Myometrial cell (primary cell): ENCODE measurements around the genes TOMM34, UBE2C and ZNF335.

DNA sequence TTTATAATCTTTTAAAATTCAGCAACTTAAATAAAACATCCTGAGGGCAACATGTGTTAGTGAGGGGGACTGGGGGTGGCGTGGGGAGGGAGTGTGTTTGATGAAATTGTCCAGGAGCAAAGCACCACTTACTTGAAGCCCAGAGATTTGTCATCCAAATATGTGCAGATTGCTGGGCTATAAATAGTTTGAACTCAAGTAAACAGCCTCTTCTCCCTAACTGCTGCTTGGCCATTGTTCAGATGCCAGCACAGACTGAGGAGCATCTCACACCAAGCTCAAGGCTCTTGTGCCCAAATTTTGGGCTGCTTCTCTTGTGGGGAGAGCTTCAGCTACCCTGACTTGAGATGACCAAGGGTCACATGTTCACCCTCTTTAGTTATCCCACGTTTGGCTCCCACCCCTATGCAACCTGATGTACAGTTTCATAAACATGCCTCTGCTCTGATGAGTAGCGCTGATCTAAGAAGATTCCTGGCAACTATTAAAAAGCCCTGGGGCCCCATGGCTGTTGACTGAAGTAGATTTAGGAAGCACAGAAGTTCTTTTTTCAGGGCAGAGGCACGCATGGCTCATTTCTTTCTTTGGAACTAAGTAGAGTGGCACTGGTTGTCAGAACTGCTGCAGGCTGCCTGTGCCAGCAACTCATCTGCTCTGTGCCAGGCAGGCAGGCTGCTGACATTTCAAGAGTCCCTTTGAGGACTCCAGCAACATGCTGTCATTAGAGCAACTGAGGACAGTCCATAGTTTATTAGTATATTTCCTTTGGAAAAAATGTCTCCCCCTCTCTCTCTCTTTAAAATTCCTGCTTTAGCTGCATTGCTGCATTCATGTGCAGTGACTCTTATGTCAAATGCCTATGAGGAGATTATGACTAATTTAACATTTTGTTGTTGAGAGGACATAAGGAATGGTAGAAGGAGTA lies 9.6 kb upstream of the PKIG start:
- RAMPAGE, long total RNA: no peak

GRCh38 chr20:44585419-44585993 lies 3.1 kb downstream of the PKIG start:
- RAMPAGE, long total RNA: no peak

DNA sequence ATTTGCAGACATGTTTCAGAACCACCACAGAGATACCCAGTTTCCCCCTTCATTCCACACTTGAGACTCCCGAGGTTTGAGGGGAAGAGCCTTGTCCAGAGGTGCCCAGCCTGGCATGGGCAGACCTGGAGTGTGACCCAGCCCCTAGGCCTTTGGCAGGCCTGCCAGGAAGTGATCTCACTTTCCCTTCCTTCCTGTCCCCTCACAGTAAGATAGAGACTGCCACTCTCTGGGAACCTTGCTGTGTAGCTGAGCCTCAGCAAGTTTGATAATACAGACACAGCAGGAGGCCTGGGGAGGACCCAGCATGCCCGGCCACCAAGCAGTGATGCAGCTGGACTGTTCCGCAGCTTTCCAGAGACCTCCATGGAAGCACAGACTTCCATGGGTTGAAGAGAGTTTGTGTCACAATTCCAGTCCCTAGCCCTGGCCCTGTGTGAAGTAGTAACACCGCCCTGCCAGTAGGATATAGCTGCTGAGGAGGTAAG lies 16.1 kb downstream of the PKIG start:
- RAMPAGE, long total RNA: no peak

GRCh38 chr20:44616592-44617153 lies 34.3 kb downstream of the PKIG start:
- RAMPAGE, long total RNA: no peak

GRCh38 chr20:44671621-44671883 lies 20.1 kb upstream of the ADA start:
- RAMPAGE, long total RNA: no peak

GRCh38 chr20:44727176-44727863 lies 12.2 kb downstream of the CCN5 start:
- RAMPAGE, long total RNA: no peak

DNA sequence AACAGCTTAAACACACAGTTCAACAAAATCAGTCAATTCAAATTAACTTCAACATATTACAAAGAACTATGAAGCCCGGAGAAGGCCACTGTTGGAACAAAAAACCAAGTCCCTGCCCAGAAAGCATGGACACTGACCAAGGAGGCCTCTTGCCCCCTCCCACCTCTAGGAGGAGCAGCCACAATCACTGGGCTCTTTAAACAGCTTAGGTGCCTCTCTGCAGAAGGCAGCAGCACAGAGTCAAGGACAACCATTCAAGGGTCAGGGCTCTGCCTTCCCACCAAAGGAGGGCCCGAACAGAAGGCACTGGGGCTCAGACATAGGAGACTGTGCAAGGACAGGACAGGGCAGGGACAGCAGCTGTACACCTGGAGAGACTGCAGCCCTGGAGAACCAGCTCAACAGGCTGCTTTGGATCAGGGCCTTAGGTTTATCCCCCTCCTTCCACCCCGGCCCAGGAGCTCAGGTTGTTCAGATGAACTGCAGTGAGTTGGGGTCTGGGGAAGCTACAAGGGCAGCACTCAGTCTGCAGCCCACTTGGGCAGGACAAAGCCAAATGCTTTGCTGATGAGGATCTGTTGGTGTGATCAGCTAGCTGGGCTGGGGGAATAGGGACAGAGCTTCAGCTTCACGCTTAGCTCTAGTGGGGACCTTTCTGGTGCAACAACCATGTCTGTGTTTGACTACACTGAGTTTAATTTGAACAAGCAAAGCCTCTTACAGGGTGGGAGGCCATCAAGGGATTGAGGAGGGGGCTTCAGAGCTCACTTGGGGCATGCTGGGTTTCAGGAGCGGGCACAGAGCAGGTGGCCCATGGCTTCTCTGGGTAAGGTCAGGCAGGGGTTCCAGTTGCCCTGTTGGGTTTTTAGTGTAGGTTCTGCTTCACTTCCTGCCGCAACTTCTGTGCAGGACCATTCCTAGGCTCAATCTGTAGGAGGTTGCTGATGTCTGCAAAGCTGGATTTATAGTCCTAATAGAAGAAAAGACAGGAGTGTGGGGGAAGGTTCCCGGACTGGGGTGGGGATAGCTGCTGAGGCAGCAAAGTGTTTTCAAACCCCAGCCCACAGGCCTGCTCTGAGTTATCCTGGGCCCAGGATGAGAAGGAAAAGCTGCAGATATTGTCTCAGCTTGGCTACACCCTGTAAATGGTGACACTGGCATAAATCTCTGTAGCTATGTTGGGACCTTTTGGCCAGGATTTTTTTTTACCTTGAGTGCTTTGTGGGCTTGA lies 17.5 kb downstream of the TOMM34 start:
- RAMPAGE, long total RNA: no peak

DNA sequence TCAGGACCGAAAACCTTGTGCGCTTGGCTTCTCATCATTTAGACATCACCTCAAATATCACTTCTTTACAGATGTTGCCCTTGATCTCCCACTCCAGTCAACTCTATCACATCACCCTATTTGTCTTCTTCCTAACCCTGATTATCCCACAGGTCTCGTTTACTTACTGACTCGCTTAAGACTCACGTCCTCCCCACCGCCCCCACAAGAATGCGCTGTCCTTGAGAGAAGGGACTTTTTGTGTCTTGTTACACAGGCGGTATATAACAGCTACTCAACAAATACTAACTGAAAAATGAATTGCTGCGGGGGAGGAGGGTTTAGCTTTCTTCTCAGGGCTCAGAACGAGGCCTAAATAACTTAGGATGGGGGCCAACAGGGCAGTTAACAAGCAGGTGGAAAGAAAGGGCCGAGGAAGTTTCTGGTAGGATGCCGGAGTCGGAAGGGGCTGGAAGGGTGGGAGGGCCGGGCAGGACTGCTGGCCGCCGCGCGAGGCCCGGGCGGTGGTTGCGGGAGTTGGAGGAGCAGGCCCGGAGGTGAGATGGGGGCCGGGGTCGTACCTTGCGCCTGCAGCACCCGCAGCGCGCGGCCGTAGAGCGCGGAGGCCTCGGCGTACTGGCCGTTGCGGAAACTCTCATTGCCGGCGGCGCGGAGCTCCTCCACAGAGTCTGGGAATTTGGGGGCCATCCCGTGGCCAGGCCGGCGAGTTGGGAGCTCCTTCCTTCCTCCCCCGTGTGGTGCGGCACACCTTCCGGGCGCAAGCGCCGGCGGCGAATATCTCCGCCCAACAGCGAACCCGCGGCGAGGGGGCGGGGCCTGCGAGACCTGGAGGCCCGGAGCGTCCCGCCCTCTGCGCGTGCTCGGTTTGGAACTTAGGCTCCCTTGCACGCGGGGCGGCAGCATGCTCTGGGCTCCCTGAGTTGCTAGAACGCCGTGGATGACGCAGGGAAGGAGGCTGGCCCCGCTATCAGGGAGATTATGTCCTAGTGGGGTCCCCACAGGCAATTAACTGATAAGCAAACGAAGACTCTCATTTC lies at the start of gene TOMM34:
TSS of gene TOMM34 (minus strand) at position 751 of the 1,037 bp plus-strand sequence.
- RAMPAGE, long total RNA: start-site peak on the minus strand centred at position 734 of the sequence, 51 bp wide, 410 and 173 reads in 2 replicates

DNA sequence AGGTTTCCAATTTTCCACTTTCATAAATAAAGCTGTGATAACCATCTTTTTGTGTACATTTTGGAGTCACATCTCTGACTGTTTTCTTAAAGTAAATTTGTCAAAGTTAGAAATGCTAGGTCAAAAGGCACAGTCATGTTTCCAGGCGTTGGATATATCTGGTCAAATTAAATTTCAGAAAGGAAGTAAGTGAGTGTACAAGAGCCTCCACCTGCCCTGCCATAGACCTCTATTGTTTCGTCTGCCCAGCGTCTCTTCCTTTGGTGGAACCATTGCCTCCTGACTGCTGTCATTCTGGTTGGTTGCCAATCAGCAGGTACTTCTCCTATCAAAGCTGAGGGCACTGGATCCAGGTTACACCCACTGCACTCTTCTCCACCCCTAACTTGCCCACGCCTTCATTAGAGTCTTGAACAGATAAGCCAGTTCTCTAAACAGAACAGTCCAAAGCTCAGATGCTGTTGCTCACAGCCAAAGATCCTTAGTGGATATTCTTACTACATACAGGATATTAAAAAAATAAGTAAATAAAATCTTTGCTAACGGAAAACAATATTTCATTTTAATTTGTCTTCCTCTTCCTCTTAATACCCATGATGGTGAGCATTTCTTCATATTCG lies 2.6 kb upstream of the WFDC5 start:
- RAMPAGE, long total RNA: no peak

DNA sequence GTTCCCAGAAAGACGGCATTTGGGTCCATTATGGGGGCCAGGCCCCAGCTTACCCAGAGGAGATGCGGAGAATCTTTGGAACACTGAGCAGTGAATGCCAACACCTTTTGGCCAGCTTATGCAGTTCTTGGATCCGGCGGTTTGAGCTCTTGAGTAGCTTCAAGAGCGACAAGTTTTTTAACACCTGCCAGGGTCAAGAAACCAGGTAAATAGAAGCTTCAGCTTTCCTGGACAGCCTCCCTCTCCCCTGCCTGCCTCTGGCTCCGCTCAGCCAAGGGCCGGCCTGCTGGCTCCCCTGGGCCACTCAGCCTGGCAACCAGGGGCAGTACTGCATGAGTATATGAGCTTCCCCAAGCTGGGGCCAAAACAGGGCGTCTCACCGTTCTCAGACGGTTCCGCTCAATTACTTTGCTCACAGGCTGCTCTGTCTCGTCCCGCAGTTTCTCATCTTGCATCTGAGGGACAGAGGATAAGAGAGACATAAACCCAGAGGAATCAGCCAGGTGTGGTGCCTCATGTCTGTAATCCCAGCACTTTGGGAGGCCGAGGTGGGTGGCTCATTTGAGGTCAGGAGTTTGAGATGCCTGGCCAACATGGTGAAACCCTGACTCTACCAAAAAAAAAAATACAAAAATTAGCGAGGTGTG lies 843 bp downstream of the TP53TG5 start:
- RAMPAGE, long total RNA: no peak

DNA sequence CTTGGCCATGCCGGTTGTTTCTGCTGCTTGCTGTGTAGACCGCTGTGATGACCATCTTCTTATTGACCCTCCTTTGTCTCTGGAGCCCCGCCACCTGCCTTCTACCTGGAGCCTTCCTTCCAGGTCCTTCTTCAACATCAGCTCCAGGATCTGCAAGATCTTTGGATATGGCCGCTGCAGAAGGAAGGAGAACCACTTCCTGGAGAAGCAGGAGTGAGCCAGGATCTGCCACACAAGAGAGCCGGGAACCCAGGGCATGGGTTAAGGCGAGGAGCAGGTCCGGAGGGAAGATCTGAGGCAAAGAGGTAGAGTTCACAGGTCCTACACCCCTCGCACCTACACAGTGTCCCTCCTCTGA lies 22.1 kb upstream of the WFDC2 start:
- RAMPAGE, long total RNA: no peak

DNA sequence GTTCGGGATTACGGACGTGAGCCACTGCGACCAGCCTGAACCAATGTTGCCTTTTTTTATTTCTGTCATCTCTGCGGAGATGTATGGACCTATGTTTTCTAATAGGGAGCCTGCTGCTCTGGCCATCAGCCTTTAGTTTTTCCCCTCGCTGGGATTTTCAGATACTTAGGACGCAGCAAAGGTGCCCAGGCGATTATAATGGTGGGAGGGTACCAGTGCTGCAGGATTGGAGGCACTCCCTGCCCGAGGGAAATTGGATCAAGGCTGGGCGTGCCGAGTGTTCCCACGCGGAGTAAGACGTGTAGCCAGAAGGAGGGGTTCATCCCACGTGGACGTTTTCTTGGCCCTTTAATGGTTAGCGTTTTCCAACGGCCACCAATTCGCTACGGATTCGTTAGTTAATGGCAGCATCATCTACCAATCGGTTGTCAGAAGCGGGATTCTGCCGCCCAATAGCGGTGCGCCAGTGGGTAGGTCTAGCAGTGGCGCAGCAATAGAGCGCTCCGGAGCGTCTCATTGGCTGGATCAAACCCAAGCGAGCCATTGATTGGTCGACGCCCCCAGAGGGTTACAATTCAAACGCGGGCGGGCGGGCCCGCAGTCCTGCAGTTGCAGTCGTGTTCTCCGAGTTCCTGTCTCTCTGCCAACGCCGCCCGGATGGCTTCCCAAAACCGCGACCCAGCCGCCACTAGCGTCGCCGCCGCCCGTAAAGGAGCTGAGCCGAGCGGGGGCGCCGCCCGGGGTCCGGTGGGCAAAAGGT lies at the start of gene UBE2C:
TSS of gene UBE2C (plus strand) at position 606 of the 760 bp plus-strand sequence.
- RAMPAGE, long total RNA: start-site peak on the plus strand centred at position 624 of the sequence, 73 bp wide, 803 and 2,733 reads in 2 replicates

DNA sequence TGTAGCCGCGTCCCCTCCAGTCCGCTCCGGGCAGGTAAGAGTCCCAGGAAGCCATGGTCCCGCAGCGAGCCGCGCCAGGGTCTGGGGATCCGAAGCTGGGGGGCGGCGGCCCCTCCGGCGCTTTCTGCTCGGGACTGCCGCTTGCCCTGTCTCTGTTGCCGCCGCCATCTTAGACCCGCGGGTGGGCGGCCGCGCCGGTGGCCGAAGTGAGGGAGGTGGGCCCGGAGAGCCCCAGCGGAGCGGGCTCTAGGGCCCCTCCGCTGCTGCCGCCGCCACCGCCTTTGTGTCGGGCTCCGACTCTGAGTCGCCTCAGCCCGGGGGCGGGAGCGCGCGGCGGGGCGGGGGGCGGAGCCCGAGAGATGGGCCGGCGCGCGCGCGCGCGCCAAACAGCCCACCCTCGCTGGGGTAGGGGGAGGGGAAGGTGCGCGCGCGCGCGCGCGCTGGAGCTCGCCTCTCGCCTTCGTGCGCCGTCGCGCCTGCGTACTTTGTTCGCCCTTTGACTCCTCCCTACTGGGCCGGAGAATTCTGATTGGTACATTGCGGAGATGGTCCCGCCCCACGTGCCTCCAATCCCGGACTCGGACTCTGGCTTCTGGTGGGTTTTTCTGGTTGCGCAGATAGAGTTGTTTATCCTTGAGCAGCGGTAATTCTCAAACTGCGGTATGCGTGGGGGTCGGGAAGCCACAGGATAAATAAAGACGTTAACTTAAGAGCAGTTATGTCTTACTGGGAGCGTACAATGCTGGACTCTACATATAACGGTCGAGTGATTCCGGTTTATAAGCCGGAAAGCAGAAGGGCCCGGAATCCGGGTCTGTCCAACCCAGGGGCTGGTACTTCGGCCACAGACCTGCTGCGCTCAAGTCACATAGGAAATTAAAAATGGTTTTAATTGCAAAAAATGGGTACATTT lies 544 bp downstream of the PCIF1 start:
- RAMPAGE, long total RNA: start-site peak on the minus strand centred at position 316 of the sequence, 30 bp wide, 5 and 6 reads in 2 replicates

GRCh38 chr20:45946056-45946908 lies 11.8 kb downstream of the PCIF1 start:
- RAMPAGE, long total RNA: no peak

GRCh38 chr20:45947097-45947980 lies 12.9 kb downstream of the PCIF1 start:
- RAMPAGE, long total RNA: no peak

GRCh38 chr20:45971679-45972792 lies at the start of gene ZNF335:
Gene ZNF335 (minus strand): TSS chr20:45972203.
- RAMPAGE, long total RNA: start-site peak on the minus strand at chr20:45971755-45971947, 7 and 5 reads in 2 replicates

DNA sequence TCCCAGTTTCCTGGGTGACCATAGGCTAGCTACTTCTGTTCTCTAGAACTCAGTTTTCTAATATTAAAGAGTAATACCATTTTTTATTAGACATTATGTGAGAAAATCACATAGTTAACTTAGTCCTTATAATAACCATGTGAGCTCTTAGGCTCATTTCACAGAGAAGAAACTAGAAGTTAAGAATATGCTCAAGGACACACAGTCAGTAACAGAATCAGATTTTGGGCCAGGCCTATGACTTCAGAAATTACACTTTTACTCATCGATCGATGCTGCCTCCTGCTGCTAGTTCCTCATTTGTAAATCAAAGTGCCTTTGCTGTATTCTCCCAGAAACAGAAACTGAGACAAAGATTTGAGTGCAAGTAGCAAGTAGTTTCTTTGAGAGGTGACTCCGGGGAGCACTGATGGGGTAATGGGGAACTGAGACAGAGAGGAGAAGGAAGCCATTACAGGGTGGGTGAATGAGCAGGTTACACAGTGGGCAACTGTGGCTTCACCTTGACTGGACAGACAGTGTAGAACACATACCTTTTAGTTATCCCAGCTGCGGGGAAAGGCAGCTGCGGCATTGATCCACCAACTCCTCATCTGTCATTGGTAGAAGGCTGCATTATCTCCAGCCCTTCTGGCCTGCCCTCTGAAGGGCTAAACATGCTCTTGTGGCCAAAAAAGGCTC lies 9.7 kb upstream of the CD40 start:
- RAMPAGE, long total RNA: no peak

DNA sequence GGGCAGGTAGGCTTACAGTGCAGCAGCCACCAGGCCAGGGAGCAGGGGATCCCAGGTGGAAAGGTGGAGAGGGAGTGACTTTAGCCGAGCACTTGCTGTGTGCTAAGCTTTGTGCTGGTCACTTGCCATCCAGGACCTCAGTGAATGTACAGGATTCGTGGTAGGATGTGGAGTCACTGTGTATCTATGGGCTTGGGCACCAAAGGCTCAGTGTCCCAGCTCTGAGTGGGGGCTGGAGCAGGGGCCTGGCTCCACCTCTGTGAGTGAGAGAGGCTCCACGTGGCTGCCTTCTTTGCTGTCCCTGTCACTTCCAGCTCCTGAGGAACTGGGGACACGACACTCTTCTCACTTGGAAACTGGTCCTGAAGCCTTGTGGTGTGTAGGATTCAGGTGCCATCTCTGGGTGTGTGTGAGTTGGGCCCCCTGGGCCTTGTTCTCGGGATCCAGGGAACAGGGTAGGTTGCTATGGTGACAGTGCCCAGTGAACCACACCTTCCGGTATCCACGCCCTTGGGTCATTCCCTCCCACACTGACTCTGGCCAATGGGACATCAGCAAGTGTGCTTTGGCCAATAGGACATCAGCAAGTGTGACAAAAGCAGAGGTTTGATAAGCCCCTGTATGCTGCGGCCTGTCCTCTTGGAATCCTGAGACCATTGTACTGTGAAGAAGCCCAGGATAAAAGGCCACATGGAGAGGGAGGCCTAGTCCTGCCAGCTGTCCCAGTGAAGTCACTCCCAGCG lies 87.7 kb downstream of the CDH22 start:
- RAMPAGE, long total RNA: no peak

DNA sequence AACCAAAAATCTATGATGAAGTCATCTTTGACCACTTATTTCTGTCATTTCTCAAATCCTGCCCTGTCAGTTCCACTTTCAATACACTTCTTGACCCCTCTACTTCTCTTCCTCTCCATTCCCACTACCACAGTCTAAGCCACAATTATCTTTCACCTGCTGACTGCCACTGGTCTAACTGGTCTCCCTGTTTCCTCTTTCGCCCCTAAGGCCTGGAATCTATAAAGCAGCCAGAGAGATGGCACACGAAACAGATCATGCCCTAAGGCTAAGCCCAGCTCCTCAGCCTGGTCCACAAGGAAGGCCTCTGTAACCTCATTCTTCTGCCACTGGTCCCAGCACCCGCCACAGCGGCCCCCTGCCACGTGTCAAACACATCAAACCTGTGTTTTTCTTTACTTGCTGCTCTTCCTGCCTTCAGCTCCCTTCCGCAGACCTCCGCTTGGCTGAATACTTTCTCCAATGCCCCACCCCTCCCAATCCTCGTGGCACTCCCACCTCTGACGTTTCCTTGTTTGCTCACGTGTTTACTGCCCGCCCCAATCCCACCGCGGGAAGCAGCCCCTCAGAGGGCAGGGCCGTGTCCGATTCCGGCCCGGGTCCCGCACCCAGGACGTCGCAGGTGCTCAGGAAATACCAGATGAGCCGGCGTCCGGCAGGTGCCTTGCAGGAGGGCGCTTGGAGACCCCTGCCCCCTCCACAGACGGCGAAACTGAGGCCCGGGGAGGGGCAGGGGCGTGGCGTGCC lies 535 bp downstream of the SLC35C2 start:
- RAMPAGE, long total RNA: no peak

DNA sequence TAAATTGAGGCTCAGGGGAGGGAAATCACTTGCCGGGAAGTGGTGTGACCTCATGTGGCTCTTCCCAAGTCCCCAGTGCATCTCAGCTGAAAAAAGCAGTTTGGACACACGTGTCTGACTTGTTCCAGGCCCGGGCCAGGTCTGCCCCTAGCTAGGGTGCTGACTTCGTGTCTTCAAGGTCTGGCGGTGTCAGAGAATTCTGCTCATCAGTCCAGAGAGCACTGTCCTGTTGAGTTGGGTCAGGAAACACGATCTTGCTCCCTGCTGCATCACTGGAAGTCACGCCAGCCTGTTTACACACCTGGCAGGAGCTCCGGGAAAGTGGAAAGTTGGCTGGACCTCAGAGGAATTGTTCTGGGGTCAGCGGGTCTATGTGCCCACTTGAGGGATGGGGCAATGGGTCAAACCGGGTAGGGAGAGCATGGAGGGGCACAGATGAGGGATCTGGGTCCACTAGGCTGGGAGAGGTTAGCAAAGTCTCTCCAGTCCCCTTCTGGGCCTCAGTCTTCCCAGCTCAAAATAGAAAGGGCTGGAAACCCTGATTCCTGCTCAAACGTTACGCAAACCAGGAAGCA lies 10.5 kb downstream of the SLC13A3 start:
- RAMPAGE, long total RNA: no peak